LNCaP clone FGC (cell line): Measurements from ENCODE around the genes DIPK1A and BCAR3.

GRCh38 chr1:91870867-91871241, 15.1 kb downstream of the TGFBR3 start:
- RRBS, 2 experiments = no CpG with 5 or more reads among the region's 2 CpGs

DNA sequence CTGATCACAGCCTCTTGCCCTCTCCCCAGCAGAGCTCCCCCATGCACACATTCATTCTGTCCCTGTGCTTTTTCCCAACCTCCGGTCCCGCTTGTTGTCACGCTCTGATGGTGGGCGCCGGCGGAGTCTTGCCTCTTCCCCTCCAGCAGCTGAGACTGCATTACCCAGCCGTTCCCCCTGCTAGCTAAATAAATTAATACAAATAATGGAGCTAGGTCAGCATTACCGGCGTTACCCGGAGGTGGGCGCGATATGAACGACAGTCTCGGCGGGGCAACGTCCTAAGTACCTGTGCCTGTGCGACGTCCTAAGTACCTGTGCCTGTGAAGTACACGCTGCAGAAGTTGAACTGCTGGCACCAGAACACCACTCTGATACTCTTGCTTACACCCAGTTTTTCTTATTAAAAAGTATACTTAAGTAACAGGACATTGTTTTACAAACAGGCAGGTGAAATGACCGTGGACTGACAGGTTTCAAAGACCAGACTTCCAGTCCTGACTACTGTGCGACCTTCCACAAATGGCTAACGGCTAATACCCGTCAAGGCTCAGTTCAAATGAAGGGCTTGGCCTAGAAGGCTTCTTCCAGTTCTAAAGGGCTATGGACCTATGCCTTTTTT, 781 bp upstream of the TGFBR3 start:
- RRBS, 2 experiments = 89 to 90% methylated on average over 3 of the region's 23 CpGs

DNA sequence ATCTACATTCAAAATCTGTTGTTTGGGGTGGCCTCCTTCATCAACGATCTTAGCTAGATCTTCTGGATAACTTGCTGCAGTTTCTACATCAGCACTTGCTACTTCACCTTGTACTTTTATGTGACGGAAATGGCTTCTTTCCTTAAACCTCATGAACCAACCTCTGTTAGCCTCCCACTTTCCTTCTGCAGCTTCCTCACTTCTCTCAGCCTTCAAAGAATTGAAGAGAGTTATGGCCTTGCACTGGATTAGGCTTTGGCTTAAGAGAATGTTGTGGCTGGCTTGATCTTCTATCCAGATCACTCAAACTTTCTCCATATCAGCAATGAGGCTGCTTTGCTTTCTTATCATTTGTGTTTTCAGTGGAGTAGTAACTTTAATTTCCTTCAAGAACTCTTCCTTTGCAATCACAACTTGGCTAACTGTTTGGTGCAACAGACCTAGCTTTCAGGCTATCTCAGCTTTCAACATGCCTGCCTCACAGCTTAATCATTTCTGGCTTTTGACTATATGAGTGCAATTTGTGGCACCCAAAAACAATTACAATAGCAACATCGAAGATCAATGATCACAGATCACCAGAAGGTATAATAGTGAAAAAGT, 56.5 kb upstream of the GFI1 start:
- RRBS, 2 experiments = no CpG with 5 or more reads among the region's 3 CpGs

DNA sequence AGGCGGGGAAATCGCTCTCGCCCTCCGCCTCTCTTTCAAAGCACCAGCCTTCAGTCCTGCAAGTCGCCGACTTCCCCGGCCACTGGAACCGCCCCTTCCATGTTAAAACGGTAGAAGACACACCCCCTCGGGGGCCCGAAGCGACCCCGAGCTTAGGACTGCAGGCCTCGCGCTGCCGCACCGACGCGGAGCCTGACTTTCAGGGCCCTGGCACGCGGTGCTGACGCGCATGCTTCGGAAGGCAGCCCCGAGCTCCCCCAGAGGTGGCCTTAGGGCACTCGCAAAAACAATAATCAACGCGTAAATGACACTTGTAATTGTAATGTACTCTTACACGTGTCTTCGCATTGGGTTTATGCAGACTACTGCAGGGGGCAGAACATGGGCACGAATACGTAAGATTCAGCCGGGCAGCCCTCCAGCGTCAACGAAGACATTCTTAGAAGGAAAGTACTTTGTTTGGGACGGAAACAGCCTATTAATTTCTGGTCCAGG, 378 bp upstream of the EVI5 start:
- RRBS, 2 experiments = 0% methylated on average over 3 of the region's 36 CpGs; no CpG with 5 or more reads in 1 of the 2 experiments

- RRBS, 2 experiments = no CpG with 5 or more reads among the region's 6 CpGs
Measured at GRCh38 chr1:92792134-92792795, 7.4 kb upstream of the EVI5 start.

DNA sequence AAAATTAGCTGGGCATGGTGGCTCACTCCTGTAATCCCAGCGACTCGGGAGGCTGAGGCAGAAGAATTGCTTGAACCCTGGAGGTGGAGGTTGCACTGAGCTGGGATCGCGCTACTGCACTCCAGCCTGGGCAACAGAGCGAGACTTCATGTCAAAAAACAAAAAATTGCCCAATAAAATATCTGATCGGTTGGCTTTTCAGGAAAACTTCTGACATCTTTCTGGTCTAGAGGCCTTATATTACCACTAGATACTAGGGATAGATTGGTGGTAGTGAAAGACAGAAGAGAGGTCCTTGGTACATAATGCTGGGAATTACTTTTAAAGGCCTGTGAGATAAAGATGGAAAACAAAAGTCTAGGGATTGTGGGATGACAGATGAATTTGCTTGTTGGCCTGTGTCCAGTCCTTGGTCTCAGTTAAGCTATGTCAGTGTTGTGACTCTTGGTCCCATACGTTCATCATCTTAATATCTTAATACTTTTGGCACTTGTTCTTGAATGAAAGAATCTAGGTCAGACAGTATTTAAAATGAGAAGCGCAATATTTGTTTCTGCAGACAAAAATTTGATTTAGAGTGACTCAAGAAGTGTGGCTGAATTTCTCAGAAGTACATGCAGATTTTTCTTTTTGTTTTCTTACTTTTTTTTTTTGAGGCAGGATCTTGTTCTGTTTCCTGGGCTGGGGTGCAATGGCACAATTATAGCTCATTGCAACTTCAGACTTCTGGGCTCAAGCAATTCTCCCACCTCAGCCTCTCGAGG, 7.5 kb downstream of the RPL5 start:
- RRBS, 2 experiments = no CpG with 5 or more reads among the region's 9 CpGs

- RRBS, 2 experiments = no CpG with 5 or more reads among the region's 10 CpGs
Measured at GRCh38 chr1:92843275-92844558, 11.9 kb downstream of the RPL5 start.

GRCh38 chr1:92960999-92961917, at the start of gene DIPK1A:
Gene DIPK1A (minus strand): TSS chr1:92961462.
- RRBS, 2 experiments = 2% methylated on average over 63 of the region's 124 CpGs

- RRBS, 2 experiments = 1 to 3% methylated on average over 2 of the region's 29 CpGs
Measured at GRCh38 chr1:92961918-92963003, 999 bp upstream of the DIPK1A start.

GRCh38 chr1:93078435-93078952, 589 bp upstream of the MTF2 start:
- RRBS, 2 experiments = no CpG with 5 or more reads among the region's 8 CpGs

GRCh38 chr1:93078963-93079175, 214 bp upstream of the MTF2 start:
- RRBS, 2 experiments = no CpG with 5 or more reads among the region's 16 CpGs

DNA sequence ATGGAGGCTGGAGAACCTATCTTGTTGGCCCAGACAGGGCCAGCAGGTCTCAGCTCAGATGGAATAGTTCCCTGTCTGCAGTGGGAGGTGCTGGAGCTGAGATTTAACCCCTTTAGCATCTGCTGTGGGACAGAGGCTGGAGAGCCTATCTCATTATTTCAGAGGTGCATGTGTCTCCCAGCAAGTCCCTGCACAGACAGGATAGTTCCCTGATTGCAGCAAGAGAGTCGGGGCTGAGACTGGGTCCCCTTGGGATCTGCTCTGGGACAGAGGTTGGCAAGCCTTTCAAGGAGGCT, 72.7 kb downstream of the CCDC18 start:
- RRBS, 2 experiments = no CpG with 5 or more reads among the region's 1 CpG

DNA sequence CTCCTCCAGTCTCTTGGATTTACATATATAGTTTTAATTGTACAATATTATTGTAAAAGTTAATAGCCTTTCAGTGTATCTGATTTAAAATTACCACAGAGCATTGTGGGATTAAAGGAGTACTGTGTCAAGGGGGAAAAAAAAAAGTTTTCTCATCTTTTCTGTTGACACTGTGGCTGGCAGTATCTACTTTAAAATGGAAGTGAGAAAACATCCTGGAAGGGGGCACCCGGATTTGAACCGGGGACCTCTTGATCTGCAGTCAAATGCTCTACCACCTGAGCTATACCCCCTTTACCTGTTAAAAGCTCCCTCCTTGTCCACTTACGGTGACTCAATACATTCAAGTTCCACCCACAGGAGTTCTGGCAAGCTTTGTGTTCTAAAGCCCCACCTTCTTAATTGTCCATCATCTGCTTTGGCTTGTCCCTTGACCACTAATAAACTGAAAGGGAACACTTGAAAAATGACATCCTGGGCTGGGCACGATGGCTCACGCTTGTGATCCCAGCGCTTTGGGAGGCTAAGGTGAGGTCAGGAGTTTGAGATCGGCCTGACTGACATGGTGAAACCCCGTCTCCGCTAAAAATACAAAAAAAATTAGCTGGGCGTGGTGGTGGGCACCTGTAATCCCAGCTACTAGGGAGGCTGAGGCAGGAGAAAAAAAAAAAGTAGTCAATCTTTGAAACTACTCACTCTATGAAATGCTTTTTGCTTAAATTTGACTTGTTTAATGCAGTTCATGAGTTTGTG, 68.3 kb downstream of the FNBP1L start:
- RRBS, 2 experiments = no CpG with 5 or more reads among the region's 10 CpGs

GRCh38 chr1:93577754-93578409, 103.8 kb downstream of the BCAR3 start:
- RRBS, 2 experiments = no CpG with 5 or more reads among the region's 14 CpGs

DNA sequence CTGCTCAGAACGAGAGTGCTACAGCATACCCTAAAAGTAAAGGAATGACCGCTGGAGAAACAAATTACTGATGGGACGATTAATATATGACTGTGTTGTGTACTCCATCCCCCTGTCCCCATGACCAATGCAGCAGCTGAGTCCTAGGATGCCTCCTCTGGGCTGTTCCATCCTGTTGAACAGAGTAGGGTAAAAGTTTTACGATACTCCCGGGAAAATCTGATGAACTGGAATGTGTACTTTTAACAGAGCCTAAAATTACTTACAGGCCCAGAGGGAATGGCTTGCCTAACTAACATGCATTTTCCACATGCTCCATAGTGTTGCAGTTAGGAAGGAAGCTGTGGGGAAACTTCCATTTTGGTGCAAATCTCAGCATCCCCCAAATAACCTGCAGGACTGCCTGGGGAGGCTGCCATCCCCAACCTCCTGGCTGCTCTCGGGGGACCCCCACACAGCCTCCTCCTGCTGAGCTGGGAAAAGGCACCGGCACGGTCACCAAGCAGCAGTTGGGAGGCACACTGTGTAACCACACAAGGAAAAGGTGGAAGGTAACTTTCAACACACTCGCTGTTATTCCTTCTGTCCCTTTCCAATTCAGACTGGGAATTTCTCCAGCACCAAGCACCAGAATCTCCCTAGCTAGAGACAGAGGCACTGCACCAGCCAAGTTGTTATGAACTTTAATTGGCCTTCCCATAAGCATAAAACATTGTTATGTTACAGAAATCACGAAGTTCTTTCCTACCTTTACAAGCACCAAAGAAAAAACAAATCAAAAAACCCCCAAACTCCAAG, 97.2 kb downstream of the BCAR3 start:
- RRBS, 2 experiments = no CpG with 5 or more reads among the region's 10 CpGs

DNA sequence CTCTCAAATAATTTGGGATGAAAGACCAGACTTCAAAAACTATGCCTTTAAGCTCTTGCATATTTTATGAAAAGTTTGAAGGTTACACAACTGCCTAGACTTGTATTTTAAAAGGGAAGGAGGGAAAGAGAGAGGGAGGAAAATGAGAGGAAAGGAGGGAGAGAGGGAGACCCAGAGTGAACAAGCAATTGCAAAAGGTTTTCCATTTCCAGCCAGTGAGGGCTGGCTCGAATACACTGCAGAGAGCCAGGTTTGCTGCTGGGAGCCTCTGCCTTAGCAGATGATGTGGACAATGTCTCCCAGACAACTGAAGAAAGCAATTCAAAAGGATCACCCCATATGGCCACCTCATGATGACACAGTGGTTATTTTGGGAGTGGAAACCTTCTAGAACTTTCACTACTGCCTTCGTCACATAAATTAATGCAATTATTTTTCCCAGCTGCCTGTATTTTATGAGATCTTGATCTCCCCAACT, 86.4 kb downstream of the BCAR3 start:
- RRBS, 2 experiments = no CpG with 5 or more reads among the region's 2 CpGs

DNA sequence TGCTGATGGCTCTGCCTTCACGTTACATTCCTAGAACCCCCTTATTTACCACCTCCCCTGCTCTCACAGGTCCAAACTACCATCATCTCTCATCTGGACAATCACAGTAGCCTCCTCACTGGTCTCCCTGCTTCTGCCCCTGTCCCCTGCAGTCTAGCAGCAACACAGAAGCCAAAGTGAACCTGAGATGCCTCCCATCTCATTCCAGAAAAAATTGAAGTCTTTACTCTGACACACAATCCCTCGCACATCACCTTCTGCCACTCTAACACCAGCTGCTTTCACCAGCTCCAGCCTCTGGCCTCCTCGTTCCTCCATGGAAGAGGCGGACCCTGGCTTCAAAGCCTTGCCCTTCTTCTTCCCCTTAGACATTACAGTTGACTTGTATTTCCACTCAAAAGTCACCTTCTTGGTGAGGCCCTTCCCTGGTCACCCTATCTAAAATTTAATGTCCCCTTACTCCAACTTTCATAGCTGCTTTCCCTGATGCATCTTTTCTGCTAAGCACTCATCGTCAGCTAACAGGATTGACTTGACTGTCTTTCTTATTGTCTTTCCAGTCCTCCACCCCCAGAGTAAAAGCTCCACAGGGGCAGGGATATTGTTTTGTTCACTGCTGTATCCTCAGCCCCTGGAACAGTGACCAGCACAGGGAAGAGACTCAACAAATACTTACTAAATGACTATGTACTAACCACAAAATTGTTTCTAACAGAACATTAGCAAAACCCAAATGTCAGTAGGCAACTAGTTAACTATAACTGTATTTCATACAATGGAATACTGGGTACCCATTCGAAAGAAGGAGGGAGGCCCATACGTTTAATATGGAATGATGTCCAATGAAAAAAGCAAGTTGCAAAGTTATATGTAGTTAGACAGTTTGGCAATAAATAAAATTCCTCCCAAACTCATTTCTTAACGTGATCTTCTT, 53.2 kb downstream of the BCAR3 start:
- RRBS, 2 experiments = no CpG with 5 or more reads among the region's 8 CpGs

DNA sequence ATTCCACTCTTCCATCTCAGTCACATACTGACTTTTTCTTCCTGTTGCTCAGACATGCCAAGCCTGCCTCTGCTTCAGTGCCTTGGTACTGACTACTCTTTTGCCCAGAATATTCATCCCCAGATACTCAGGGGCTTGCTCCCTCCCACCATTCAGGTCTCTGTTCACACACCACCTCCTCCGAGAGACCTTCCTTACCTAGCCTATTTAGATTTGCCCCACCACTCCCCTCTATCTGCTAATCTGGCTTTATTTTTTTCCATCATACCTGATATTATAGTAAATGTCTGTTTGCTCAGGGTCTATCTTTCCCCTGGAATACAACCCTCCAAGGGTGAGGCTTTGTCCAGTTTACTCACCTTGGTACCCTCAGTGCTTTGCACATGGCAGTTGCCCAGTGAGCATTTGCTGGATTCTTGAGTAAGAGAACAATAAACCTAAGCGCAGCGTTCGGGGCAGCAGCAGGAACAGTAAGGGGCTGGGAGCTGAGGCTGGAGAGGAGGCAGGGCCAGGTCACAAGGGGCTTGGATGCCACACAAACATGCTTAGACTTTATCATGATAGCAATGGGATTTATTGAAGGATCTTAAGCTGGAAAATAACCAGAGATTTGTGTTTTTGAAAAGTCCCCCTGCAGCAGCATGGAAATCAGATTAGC, 26.9 kb downstream of the BCAR3 start:
- RRBS, 2 experiments = no CpG with 5 or more reads among the region's 4 CpGs

GRCh38 chr1:93661846-93662599, 19.6 kb downstream of the BCAR3 start:
- RRBS, 2 experiments = no CpG with 5 or more reads among the region's 6 CpGs

- RRBS, 2 experiments = 4 to 5% methylated on average over 40 of the region's 78 CpGs
Measured at GRCh38 chr1:93681504-93682452, at the start of gene BCAR3. Gene BCAR3 (minus strand): TSS chr1:93681837.